ENCODE results near the genes ADCY7, SALL1 and CHD9NB.

DNA sequence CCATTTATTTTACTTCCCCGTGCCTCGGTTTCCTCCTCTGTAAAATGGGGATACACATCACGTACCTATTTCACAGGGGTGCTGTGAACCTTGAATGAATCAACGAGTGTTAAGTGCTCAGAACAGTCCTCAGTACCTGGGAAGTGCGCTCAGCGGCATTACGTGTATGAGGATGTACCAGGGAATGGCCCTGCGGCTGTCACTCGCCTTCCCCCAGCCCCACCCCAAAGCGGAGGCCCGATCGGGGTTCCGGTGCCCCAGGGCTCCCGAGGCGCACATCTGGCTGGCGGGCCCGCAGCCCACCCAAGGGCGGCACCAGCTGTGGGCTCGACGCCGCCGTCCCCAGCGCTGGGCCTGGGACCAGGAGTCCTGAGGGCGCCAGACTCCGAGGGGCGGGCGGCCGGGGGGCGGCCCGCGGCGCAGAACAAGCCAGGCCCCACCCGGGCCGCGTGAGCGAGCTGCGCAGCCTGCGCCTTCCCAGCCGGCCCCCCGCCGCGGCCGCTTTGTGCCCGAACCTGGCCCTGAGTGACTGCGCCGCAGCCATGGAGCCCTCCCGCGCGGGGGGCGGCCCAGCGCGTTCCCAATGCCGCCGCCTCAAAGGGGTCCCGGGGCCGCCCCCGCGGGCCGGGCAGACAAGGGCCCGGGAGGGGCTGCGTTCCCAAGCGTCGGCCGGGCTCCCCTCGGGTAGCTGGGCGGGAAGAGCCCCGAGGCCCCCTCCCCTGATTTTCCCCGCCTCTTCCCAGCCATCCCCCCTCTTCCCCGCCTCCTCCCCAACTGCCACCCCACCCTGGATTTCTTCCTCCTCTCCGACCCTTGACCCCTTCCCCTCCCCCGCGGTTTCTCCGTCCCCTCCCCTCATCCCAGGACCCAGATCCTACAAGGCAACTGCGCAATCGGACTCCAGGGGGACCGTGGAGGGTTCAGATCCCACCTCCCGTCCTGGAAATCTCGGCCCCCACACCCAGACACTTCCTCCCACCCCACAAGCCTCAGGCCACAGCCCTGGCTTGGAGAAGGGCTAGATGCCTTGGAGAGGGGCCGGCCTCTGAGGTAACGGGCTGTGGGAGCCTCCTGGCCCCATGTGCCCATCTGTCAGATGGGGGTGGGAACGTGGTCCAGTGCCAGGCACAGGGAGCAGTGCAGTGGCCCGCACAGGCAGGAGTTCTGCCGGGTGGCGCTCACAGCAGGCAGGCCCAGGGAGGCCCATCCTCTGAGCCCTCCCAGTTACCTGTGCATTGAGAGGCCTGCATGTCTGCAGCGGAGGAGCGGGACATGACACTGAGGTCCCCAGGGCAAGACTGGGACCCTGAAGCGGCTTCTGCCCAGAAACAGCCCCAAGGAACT is 17.1 kb downstream of the ZNF423 start:
- PRO-cap: unidirectional peak, minus-strand start at position 690 of the sequence

- PRO-cap: bidirectional peak, plus-strand start at chr16:49855153, minus-strand start at chr16:49855047; bidirectional peak, plus-strand start at chr16:49855649, minus-strand start at chr16:49855531; bidirectional peak, plus-strand start at chr16:49855740, minus-strand start at chr16:49855774
Measured at GRCh38 chr16:49854979-49855990, 627 bp downstream of the ZNF423 start.

GRCh38 chr16:50224749-50225074 is 41.6 kb upstream of the ADCY7 start:
- PRO-cap: no peak

DNA sequence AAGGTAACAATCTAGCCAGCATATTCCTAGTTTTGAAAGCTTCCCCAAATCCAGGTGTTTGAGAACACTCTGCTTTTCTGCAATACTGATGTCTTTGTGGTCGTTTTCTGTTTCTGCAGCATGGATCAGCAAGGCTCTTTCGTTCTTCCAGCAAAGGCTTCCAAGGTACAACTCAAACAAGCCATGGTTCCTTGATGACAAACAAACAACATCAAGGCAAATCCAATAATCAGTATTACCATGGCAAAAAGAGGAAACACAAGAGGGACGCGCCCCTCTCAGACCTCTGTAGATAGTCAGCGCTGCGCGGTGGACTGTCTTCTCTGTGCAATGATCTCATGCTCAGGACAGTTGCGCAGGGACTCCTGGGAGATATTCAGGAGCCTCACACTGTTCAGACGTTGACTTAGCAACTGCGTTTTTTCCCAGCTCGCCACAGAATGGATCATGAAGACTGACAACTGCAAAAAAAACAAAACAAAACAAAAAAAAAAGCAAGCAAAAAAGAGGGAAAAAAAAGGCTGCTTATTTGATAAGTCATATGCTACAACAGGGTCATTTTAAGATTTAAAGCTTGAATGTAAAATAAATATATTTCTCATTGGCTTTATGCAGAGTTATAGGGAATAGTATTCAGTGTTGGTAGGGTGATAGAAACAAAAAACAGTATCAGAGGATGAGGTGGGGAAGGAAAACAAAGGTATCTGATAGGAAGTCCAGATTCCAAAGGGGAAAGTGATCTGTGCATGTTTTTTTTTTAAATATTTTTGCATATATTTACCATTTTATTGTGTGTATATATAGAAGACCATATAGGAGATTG is 37.1 kb upstream of the ADCY7 start:
- PRO-cap: no peak

DNA sequence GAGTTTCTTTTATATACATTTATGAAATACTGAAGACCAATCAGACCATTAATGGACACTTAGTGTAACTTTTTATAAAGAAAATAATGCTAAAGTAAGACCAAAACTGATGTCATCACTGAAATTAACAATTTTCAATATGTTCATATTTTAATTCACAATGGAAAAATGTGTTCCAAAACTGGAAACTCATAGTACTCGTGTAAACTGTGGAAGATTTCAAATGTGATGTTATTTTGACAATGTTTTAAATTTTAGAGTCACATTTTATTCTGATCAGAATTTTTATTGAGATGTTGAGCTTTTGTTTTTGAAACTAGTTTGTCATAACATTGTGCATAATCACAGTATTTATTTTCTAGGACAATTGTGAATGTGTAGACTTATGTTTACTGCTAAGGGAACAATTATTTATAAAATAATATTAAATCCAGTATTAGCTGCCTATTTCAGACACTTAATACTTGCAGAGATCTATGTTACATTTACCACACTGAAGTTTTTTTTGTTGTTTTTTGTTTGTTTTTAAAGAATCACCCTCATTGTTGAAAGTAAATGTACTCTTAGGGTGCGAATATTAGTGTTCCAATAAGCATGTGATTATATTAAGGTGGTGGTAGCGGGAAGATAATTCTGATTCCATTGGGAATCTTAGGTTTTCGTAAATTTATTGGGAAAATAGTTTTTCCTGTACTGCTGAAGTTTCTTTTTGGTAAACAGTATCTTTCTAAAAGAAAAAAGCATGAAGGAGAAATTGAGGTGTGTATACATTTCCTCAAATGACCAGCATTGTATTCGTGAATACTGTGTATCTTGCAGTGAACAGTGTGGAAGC is 35.2 kb upstream of the ADCY7 start:
- PRO-cap: no peak

DNA sequence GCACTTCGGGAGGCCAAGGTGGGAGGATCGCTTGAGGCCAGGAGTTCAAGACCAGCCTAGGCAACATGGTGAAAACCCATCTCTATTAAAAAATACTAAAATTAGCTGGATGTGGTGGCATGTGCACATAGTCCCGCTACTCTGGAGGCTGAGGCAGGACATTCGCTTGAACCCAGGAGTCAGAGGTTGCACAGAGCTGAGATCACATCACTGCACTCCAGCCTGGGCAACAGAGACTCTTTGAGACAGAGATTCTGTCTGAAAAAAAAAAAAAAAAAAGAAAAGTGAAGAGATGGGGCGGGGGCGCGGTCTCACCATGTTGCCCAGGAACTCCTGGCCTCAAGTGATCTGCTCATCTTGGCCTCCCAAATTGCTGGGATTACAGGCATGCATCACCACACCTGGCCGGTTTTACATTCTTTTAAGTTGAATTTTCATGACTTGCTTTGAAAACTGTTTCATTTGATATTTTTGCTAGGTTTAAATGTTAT is 29.4 kb upstream of the ADCY7 start:
- PRO-cap: no peak

- PRO-cap: bidirectional peak, plus-strand start at chr16:50266557, minus-strand start at chr16:50266529
Measured at GRCh38 chr16:50266250-50266756, at the start of gene ADCY7. Gene ADCY7 (plus strand): TSS chr16:50266551.

DNA sequence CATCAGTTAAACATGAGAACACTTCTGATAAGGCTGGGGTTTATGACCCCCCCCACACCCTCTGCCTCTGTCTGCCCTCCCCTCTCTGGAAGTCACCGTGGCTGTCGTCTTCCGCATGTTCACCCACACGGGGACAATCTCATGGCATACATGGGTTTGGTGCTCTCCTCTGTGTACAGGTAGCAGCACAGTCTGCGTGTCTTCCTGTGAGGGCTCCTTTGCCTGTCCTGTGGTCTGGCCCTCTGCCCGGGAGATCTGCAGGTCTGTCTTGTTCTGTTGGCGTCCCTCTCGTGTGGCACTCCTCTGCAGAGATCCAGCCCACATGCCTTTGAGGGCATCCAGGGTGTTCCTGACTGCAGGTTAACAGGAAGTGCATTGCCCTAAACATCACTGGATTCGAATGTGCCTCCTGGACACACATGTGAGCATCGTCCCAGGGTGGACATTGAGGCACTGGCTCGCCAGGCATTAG is 54.4 kb downstream of the NKD1 start:
- PRO-cap: no peak

DNA sequence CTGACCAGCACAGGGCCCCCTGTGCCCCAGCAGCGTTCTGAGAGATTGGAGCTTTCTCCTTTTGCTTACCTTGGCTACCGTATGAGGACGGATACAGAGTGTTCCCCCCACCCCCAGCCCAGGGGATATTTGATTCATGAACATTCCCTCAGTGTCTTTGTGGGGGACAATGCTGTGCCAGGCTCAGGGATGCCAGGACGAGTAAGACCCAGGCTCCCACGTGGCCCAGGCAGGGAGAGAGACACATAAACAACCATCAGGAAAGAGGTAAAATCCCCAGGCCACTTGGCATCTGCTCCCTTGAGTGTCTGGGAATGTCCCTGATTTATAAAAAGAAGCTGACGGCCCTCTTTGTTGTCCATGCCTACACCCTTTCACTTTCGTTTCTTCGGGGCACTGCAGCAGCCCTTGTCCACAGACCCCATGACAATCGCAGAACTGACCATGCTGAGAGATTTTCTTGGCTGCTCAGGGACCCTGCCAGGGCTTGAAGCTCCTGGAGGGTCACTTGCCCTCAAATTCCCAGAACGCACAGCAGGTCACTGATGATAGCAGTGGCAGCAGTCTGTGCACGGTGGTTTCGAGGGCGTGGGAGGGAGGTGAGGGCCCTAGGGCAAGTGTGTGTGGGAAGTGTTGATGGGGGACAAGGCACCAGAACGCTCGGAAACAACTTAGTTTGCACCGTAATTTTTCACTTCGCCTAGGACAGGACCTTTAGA is 4.5 kb downstream of the NOD2 start:
- PRO-cap: bidirectional peak, plus-strand start at position 377 of the sequence, minus-strand start at position 298 of the sequence

DNA sequence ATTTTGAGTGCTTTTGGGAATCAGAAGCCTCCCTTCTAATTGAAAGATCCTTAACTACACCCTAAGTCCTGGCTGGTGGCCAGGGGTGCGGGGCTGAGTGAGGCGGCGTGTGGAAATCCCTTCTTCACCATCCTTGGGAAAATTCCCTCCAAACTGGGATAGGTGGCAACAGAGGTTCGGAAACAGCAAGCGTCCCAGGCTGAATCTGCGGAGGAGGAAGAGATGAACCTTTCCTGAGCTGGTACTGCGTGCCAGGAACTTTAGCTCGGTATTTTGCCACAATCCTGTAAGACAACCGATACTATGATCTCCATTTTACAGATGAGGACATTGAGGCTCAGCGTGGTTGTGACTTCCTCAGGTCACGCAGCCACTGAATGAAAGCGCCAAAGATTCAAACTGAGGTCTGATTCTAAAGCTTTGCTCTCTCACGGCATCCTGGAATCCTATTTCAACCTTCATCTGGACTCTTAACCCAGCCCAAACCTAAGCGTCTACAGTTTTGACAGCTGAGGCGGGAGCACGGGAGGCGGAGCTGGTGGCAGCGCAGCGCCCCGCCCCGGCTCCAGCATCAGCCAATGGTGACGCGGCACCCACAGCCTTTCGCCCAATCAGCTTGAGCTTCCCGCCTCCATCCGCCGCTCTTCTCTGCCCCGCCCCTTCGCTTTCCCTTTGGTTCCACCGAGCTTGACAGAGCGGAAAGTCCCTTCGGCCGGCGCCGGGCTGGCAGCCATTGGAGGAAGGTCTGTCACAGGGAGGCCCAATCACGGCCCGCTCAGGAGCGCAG is 493 bp upstream of the CYLD start:
- PRO-cap: unidirectional peak, minus-strand start at position 504 of the sequence

- PRO-cap: no peak
Measured at GRCh38 chr16:50746939-50747553, 5.2 kb downstream of the CYLD start.

GRCh38 chr16:50841853-50842586 is 100.1 kb downstream of the CYLD start:
- PRO-cap: no peak

GRCh38 chr16:51050269-51050741 is 100.8 kb downstream of the SALL1 start:
- PRO-cap: no peak

DNA sequence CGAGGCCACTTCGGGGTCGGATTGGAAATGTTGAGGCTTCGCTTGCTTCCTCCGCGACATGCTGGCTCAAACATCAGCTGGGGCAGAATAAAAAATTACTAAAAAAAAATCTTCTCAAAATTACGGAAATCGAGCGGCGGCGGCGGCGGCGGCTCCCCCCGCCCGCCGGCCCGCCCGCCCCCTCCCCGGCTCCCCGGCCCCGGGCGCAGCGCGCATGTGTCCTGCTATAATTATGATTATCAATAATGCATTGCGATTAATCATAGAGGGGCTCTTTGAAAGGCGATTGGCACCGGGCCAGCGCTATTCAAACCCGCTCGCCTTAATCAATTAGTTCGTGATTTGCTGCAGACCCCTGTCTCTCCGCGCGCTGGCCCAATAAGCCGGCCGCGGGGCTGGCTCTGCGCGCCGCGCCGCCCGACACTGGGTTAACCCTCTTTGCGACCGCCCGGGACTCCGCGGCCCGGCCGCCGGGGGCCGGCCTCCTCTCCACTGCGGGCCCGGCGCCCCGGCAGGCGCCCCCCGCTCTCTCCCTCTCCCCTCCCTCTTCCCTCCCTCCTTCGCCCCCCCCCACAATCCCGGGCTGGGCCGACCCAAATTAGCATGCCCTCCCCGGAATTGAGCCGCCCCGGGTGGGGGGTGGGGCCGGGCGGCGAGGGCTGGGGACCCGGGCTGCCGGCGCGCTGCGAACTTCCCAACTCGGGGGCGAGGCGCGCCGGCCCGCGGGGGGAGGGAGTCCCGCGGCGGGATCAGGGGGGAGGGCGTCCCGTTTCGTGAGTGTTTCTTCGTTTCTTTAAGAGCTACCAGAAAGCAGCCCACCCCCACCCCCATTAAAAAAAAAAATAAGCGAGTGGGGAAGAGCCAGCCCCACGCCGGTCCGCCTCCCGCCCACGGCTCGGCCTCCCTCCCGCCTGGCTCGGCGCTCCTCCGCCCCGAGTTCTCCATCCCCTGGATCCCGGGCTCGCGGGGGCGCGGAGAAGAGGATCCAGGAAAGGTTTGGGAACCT is at the start of gene SALL1:
Gene SALL1, minus strand, starts transcription at position 89 of the 1,006 bp plus-strand sequence.
- PRO-cap: unidirectional peak, minus-strand start at position 89 of the sequence; bidirectional peak, plus-strand start at position 697 of the sequence, minus-strand start at position 488 of the sequence

- PRO-cap: no peak
Measured at GRCh38 chr16:51156827-51157283, 5.8 kb upstream of the SALL1 start.

DNA sequence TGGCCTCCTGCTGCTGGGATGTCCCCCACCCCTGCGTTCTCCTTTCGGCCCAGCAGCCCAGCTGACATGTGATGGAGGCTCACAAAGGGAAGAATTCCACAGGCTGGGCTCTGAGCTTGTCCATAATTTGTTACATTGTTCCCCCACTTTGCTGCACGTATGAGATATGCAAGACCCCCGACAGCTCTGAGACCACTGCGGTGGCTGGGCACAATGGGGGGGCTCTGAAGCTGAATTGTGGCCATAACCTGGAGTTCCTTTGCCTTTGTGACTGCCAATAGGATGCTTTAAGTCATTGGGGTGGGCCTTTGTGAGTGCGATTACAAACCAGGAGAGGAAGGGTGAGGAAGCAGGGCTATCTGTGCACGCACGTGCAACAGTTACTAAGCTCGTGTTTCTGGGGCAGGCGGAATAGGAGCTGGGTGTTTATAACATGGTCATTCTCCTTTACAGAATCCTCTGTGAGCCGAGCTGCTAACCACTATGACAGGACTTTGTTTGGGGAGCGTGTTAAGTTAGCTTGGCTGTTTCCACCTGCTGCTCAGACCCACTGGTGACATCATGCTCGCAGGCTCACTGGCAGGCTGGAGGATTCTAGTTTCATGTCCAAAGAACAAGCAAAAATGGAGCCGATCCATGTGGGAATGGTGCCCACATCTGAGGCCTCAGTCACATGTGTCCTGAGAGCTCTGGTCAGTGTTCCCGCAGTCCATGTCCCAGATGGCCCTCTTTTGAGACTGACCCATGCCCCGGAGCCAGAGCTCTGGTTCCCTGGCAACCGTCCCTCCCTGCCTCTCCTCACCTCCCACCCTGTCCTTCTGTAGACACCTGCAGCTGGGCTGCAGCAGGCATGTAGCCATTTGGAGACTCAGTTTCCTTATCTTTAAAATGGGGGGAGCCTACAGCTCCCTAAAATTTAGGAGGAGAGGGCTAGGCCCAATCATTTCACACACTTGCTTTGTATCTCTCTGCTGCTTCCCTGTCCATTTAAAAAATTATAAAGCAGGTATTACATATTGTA is 208.4 kb upstream of the SALL1 start:
- PRO-cap: no peak

DNA sequence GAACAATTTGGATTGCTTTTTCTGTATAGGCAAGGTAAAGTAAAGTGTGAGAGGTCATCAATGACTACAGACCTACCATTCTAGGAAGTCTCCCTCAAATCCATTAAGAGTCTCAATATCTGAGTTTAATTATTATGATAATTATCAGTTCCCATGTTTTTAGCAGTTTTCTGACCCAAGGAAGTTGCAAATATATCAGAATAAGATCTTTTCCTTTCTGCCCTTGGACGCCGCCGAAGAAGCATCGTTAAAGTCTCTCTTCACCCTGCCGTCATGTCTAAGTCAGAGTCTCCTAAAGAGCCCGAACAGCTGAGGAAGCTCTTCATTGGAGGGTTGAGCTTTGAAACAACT is 494.4 kb upstream of the SALL1 start:
- PRO-cap: no peak

- PRO-cap: bidirectional peak, plus-strand start at chr16:53052653, minus-strand start at chr16:53052597; bidirectional peak, plus-strand start at chr16:53052783, minus-strand start at chr16:53052815; bidirectional peak, plus-strand start at chr16:53053196, minus-strand start at chr16:53053052
Measured at GRCh38 chr16:53052395-53053467, at the start of gene CHD9NB. Gene CHD9NB (minus strand): TSS chr16:53052897.

GRCh38 chr16:53055086-53056031 is 568 bp downstream of the CHD9 start:
- PRO-cap: unidirectional peak, minus-strand start at chr16:53055435; bidirectional peak, plus-strand start at chr16:53055789, minus-strand start at chr16:53055713

GRCh38 chr16:53209357-53210036 is 154.7 kb downstream of the CHD9 start:
- PRO-cap: no peak

Measured in fallopian tube (tissue), 1 donor.